Endometrial microvascular endothelial cells (primary cell): ENCODE measurements around a stretch of chr12.

DNA sequence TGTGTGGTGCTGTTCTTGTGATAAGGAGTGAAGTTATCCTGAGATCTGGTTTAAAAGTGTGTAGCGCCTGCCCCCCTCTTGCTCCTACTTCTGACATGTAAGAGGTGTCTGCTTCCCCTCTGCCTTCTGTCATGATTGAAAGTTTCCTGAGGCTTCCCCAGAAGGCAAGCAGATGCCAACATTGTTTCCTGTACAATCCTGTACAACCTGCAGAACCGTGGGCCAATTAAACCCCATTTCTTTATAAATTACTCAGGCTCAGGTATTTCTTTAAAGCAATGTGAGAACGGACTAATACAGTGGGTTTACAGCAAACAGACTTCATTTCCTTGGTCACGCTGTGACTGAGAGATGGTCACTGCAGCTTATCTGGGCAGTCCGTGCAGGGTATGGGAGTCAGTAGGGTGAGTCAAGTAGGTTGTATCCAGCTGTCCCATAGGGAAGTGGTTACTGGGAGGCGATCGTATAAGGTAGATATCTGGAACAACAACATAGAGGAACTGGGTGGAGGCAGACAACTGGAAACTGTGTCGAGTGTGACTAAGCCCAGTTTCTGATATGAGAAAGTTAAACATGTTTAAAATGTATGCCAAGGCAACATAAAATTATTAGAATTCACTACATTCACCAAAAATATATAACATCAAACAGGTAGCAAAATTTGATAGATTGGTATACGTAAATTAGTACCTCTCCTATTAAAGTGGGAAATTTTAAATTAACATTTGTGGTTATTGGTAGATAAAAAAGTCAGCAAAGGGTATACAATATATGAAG lies 52.8 kb downstream of the CCDC91 start:
- RAMPAGE, long total RNA = no peak

- RAMPAGE, long total RNA = no peak
Observed at GRCh38 chr12:28260504-28261307, 70.5 kb downstream of the CCDC91 start.

- RAMPAGE, long total RNA = no peak
Observed at GRCh38 chr12:28274768-28275089, 84.5 kb downstream of the CCDC91 start.

DNA sequence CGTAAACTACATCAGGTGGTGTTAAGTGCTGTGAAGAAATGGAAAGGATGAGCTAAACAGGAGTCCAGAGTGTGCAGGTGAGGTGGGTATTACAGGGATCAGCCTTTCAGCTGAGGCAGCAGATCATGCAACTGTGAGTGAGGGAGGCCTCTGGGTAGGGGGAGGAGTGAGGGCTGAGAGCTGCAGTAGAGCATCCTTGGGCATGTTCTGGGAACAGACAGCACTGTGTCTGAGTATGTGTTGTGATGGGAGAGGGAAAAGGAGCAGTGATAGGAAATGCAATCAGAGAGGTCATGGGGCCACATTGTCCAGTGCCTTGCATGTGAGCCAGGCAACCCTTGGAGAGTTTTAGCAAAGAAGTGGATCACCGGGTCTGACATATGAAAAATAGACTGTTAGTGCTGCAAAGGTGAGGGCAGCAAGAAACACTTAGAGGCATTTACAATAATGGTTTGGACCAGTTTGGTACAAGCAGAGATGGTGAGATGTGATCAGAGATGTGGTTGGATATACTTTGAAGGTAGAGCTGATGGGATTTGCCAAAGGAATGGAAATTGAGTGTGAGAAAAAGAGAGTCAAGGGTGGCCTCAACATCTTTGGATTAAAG lies 81.2 kb downstream of the FAR2 start:
- RAMPAGE, long total RNA = no peak

DNA sequence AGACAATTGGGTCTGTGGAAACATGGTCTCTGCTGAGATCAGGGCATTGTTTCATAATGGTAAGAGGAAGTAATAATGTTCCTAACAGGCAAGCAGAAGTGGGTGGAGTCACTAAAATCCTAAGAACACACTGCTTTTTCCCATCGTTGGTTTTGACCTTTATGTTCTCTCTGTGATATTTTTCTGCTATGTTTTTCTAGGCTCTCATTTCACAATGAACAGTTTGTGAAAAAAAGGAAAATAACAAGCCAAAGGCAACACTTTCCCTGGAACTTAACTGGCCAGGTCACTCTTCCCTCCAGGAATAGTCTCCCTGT lies 80.6 kb upstream of the OVCH1 start:
- RAMPAGE, long total RNA = no peak

DNA sequence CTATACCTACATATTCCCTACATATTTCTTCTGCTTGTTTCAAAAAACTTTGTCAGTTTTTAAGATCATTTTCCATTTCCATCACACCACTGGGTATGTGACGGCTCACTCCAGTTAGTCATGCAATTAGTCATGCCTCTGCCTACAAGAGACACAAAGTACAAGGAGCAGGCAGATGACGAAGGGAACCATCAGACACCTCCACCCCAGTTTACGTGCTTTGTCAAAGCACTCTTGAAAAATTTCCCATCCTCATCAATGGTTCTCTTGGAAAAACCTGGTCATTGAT lies 119.5 kb upstream of the OVCH1 start:
- RAMPAGE, long total RNA = no peak

DNA sequence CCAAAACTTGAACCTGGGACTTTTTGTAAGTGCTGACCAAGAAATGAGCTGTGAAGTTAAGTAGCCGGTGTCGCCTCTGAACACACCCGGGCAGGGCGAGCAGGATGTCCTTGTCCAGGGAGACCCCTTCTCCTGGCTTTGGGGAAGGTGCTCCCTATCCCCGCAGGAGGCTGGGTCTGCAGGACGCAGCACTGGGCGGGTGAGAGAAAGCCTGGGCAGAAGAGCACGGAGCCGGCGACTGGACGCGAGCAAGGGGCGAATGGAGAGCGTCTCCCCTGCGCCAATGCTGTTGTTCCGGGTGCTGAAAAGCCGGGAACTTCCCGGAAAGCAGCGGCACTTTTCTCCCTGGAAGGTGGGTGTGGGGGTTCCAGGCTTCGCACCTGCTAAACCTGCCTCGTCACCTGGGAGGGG lies 417.0 kb upstream of the TMTC1 start:
- RAMPAGE, long total RNA = no peak

- RAMPAGE, long total RNA = no peak
Observed at GRCh38 chr12:31005776-31006376, 67.8 kb upstream of the DDX11 start.

DNA sequence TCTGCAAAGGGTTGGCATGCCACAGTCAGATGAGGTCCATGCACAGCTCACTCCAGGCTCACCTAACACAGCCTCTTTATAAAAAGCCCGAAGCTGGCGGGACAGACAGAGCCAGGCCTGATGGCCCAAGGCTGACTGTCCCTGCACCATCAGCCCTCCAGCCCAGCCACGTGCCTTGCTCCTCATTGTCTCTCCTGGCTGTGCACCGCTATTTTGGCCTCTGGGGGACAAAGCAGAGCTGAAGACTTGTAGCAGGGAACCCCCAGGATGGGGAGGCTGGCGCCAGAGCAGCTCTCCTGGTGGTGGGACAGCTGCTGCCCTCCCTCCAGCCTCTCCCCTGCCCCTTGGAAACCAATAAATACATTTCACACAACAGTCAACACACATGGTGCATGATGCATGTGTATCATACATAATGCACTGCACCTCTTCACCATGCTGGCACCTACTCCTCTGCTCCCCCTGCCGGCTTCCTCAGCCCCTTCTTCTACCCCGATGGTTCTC lies 61.6 kb upstream of the DDX11 start:
- RAMPAGE, long total RNA = no peak

GRCh38 chr12:31074611-31074985 lies 938 bp downstream of the DDX11 start:
- RAMPAGE, long total RNA = no peak

DNA sequence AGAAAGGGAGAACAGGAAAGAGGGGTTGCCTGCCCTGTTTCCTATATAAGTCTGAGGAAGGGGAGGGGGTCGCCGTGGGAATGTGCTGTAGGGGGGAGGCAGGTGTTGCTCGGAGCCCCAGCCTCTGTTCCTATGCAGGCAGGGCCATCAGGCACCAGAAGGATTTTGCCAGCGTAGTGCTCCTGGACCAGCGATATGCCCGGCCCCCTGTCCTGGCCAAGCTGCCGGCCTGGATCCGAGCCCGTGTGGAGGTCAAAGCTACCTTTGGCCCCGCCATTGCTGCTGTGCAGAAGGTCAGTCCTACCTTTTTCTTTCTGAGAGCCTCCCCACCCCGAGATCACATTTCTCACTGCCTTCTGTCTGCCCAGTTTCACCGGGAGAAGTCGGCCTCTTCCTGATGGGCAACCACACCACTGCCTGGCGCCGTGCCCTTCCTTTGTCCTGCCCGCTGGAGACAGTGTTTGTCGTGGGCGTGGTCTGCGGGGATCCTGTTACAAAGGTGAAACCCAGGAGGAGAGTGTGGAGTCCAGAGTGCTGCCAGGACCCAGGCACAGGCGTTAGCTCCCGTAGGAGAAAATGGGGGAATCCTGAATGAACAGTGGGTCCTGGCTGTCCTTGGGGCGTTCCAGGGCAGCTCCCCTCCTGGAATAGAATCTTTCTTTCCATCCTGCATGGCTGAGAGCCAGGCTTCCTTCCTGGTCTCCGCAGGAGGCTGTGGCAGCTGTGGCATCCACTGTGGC lies 29.9 kb downstream of the DDX11 start:
- RAMPAGE, long total RNA = no peak

DNA sequence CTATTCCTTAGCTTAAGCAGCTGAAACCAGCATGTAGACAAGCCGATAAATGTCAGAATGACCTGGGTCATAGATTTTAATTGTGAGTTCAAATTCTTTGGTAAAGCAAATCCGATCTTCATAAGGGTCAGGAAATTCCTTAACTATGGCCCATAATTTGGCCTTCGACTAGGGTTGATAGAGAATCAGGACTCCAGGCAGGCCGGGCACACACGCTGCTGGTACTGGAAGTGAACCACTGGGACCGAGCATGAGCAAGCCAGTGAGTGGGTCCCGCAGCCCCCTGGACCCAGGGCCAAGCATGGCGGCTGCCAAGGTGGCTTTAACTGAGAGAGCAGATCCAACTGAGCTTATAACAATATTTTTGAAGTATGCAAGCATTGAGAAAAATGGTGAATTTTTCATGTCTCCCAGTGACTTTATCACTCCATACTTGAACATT lies 14.6 kb downstream of the SINHCAF start:
- RAMPAGE, long total RNA = no peak

DNA sequence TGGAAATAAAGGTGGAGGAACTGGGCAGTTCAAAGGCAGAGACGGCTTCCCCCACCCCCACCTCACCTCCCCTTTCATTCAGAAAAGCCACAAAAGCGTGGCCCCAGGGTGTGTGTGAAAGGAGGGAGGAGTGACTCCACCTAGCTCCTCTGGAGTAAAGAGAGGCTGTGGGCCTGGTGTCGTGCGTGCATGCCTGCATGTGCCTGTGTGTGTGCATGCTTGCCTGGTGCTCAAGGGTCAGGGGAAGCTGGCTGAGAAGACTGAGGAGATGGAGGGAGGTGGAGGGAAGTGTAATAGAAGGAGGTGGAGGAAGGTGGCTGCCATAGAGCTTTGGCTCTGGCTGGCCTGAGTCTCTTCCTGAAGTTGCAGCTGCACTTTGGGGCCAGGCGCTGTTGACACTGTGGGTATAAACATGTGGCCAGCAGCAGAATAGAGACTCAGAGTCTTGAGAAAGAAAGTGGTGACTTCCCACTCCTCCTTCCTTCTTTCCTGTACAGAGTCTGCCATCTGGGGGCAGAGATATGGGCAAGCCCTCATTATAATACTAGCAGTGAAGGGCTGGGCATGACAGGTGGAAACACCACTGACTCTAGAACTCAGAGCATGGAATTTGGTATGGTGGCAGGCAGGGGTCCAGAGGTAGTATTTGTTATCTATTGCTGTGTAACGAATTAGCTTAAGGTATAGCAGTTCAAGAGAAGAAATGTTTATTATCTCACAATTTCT lies 37.0 kb upstream of the SINHCAF start:
- RAMPAGE, long total RNA = no peak

- RAMPAGE, long total RNA = no peak
Observed at GRCh38 chr12:31506931-31507373, 84.0 kb downstream of the DENND5B start.

- RAMPAGE, long total RNA = no peak
Observed at GRCh38 chr12:31553286-31554517, 37.2 kb downstream of the DENND5B start.

DNA sequence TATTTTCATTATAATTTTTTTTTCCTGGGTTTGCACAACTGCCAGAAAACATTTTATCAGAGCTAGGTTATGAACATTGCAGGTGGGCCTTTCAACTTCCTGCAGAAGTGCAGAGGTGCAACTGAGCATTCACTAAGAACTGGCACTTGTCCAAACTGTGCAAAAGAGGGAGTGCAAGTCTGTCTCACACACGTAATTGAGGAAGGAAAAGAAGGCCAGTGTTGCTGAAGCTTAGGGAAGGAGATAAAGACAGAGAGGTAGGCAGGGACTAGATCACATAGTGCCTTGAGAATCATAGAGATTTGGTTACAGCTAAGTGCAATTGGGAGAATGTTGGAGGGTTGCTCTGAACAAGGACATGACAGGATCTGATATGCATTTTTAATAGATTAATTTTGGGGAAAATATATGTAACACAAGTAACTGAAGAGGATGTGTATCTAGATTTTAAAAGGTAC lies 14.1 kb upstream of the AMN1 start:
- RAMPAGE, long total RNA = no peak

- RAMPAGE, long total RNA = no peak
Observed at GRCh38 chr12:32454860-32455481, 55.6 kb downstream of the FGD4 start.

DNA sequence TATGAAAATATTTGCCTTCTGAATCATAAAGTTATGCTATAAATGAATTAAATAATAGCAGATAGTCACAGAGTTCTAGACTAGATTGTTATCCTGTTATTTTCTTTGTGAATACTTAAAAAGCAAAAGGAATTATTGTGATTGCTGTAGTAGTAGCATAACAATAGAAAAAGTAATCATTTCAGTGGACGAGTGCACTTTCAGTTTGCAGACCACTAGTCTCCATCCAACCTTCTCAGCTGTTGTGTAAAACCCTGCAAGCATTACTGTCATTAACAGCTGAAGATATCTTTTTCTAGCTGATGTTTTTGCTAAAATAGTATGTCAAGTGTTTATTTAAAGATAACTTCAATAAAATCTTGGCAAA lies 56.4 kb downstream of the FGD4 start:
- RAMPAGE, long total RNA = no peak

- RAMPAGE, long total RNA = no peak
Observed at GRCh38 chr12:32486227-32486592, 86.9 kb downstream of the FGD4 start.

DNA sequence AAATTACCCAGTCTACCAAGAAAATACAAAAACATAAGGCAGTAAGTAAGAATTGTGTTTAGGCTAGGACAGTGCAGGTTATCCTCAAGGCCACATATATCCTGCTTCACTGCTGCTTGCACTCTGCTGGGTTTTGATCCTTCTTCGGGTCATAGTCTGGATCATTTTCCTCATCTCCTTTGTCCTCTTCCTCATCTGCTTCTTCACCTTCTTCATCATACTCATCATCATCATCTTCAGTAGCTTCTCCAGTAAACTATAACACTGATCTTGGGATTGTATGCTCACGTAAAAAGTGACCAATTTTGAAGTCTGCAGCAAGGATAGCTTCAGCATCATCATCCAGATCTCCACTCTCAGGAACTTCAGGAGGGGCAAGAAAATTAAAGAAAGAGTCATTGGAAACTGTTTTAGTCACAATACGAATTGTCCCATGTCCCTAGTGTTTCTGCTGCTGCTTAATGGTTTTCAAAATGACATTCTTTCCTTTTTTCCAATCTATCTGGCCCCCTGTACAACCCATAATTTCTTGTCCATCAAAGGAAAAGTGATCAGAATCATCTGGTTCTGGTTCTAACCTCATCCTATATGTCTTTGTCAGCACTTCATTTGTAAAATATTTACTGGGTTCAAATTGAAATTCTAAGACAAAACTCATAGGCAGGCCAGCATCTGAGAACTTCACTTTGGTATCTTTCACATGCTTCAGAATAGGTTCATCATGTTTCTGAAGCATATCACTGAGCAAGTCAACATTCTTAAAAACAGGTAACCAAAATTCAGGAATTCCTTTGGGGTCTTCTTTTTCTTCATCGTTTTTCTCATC lies 29.2 kb downstream of the YARS2 start:
- RAMPAGE, long total RNA = no peak